Myometrial cell (primary cell): ENCODE measurements around the genes KIAA0408 and THEMIS.

DNA sequence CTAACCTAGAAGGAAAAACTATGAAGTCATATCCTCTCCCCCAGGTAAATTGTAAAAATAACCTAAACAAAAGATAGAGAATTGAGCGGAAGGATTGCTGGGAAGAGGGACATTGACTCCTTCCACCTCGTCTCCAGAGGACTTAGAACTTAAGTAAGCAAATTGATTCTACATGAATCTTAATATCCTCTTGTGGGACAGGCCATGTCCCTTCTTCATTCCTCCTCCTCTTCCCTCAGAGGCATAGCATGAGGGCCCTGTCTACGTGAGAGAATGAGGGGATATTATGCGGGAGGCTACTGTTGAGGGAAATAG lies 49.7 kb upstream of the HINT3 start:
- RAMPAGE, long total RNA, result no peak

DNA sequence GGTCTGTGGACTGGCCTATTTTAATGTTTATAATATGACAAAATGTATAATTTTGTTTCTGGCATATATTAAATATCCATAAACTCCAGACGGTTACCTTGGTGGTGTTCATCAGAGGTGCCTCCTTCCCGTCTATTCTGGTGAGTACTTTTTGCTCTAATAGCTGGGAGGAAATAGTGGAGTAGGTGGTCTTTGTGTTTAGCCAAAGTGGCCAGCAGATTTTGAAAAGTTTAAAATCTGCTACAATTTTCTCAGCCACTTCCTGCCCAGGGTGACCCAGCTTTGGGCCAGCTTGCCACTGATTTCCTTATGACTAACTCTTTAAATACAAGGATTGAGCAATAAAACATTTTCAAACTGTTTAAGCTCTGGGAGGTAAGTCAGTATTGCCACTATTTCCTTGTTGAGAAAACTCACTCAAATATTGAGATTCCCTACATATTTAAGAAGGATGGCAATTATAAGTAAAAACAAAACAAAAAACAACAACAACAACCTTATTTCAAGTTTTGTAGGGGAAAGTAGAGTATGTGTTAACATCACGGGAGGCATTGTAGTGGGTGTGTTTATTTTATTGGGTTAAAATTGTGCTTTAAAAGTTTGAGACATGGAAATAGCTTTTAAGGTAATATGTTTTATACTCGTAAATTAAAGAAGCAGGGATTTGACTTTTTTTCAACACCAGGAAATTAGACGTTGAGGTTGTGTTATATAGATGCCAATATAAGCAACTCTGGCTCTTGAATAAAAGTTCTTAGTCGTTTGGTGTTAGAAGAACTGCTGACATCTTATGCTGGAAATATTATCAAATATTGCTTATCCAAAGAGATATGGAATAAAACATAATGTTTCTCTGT lies 54.6 kb downstream of the TRMT11 start:
- RAMPAGE, long total RNA, result no peak

DNA sequence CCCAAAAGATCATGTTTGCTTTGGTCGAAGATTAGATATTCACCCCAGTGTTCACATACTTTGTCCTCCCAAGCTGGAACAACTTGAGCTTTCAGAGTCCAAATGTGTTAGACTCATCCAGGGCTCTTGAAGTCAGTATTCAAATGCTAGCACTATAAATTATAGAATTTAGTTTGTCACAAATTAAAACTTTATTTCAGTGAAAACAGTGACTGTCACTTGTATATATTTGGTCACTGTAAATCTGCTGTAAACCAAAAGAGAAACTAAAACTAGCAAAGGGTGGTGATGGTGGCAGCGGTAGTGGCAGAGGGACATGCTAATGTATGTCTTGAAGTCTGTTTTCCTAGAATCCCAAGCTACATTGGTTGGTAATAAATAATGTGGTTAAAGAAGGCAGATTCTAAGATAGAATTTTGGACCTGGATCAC lies 140.5 kb upstream of the CENPW start:
- RAMPAGE, long total RNA, result no peak

- RAMPAGE, long total RNA, result no peak
Measured at GRCh38 chr6:126773014-126773340, 345.5 kb upstream of the RSPO3 start.

- RAMPAGE, long total RNA, result no peak
Measured at GRCh38 chr6:127148369-127148960, 30.0 kb downstream of the RSPO3 start.

GRCh38 chr6:127458772-127459764 lies at the start of gene KIAA0408:
Gene KIAA0408, minus strand, starts transcription at chr6:127459389.
- RAMPAGE, long total RNA, result no peak

DNA sequence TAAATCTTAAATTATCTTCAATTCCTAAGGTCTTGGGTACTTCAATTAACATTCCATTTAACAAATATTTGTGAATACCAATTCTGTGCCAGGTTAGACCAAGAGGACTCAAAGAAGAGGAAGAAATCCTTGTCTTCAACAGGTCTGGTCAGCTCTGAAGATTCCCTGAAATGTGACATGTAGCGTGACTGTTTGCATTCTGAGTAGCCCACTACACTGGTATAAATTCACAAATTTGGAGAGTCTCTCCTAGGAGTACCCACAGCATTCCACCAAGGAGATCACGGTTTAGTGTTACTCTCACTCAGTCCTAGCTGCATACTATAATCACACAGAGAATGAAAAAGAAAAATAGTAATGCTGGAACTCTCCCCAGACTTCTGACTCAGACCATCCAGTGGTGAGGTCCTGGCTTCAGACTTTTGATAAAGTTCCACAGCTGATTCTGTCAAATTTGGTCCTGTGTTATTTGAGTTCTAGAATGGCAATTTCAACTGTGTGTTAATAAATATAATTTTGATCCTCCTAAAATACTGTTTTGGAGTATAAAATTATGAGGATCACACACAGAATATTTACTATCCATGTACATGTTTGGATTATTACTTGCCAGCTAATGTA lies 4.9 kb upstream of the KIAA0408 start:
- RAMPAGE, long total RNA, result no peak

DNA sequence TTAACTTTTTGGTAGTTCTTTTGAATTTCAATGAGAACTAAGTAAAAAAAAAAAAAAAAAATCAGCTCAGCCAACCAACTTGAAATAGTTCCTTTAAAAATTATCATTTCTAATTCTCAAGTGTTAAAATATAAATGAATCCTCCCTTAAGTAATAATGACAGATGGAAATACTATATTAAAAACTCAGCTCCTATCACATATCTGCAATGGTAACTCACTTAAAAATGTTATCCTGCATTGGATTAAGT lies 31.2 kb upstream of the C6orf58 start:
- RAMPAGE, long total RNA, result no peak

GRCh38 chr6:127900836-127901469 lies at the start of gene THEMIS:
Gene THEMIS, minus strand, starts transcription at chr6:127901058.
- RAMPAGE, long total RNA, result no peak

GRCh38 chr6:128498101-128498691 lies 22.2 kb downstream of the PTPRK start:
- RAMPAGE, long total RNA, result no peak

DNA sequence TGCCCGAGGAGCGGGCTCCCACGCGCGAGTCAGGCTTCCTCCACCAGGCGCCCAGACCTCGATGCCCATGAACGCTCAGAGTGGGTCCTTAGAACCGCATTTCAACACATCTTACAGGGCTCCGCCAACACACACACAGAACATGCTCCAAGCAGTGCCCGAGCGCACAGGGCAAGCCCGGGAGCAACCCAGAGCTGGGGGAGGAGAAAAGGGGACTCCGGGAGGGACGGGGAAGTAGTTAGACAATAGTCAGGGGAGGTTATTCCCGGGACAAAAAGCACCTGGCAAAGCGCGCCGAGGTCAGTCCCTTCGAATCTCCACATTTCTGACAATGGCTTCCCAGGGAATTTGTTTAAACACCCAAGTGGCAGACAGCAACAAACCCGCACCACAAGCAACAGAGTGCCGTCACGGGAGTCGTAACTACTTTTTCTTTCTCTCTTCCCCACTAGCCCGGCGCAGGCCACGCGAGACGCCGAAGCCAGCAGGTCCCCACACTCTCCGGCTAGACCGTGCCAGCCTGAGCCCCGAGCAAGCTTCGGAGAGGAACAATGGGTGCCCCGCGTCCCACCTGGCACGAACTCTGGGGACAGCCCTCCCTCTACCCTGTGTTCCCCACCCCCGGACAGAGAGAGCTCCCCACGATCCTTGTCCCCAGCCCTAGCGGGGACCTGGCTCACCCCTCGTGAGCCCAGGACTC lies 725 bp downstream of the PTPRK start:
- RAMPAGE, long total RNA, result no peak

GRCh38 chr6:128526618-128526943 lies 6.2 kb upstream of the PTPRK start:
- RAMPAGE, long total RNA, result no peak

- RAMPAGE, long total RNA, result no peak
Measured at GRCh38 chr6:128848247-128848872, 34.6 kb upstream of the LAMA2 start.

DNA sequence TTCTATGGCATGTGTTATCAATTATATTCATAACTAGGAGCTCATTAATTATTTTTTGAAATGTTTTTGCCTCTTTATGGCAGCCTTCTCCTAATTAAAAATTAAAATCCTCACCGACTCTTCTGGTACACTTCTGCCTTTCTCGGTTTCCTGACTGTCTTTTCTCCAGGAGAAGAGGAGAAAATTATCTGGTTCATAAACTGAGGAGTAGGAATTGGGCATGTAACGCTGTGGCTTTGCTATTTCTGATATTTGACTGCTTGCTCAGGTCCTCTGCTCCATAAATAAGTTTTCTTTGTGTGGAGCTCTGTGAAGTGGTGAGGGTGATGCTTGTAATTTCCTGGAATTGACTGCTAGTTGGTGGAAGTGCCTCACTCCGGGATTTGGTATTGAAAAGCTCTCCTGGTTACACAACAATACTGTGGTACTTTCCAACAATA lies 25.2 kb upstream of the LAMA2 start:
- RAMPAGE, long total RNA, result no peak

- RAMPAGE, long total RNA, result no peak
Measured at GRCh38 chr6:129377675-129378307, 332.2 kb downstream of the ARHGAP18 start.

DNA sequence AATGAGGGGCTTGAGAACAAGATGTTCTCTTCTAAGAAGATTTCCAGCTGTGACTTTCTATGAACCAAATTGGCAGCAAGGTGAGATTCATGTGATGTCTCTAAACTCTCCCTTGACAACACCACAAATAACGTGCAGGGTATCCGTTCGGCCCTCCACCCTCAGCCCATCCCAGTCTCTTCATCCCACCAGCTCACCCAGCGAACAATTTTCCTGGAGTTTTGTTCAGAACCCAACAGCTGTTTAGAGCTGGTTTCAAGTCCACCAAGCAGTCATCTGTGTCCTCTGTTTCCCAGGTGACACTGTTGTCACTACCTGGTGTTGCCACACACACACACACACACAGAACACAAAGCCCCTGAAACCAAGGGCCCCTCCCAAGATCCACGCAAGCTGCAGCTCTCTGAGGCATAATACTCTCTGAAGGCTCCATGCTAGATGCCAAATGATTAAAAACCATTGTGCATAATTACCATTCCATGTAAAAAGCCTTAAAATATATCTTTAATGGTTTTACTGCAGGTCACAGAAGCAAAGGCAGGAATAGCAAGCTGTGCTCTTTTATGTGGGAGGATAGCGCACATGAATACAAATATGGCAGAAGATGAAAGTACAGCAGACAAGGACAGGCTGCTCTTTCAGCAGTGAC lies 48.2 kb downstream of the ARHGAP18 start:
- RAMPAGE, long total RNA, result no peak

GRCh38 chr6:129672788-129673233 lies 37.2 kb downstream of the ARHGAP18 start:
- RAMPAGE, long total RNA, result no peak

GRCh38 chr6:129683745-129684559 lies 26.0 kb downstream of the ARHGAP18 start:
- RAMPAGE, long total RNA, result no peak

GRCh38 chr6:130018744-130019284 lies 433 bp downstream of the L3MBTL3 start:
- RAMPAGE, long total RNA, result no peak

DNA sequence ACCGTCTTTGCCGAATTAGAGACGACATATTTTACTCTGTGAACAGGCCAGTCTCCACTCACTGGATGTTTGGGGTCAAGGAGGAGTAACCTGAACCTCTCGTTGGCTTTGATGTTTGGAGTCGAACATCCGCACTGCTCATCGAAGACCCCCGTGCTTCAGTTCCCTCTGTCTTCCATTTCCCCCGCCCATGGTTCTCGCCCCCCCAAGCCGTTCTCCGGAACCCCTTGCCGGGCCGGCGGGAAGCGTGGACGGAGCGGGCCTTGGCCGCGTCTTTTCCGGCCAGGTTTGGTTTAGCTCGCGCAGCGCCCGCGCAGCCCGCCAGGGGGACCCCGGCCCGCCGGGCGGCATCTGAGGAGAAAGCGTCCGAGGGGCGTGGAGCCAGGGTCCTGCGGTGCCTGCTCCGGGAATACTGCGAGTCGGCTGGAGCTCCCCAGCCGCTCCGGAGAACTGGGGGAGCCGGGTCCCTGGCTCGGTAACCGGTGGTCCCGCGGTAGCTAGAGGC lies 617 bp upstream of the TMEM200A start:
- RAMPAGE, long total RNA, result no peak